Aorta (tissue), 1 donor: ENCODE data around the genes PTCHD4 and GSTA2.

DNA sequence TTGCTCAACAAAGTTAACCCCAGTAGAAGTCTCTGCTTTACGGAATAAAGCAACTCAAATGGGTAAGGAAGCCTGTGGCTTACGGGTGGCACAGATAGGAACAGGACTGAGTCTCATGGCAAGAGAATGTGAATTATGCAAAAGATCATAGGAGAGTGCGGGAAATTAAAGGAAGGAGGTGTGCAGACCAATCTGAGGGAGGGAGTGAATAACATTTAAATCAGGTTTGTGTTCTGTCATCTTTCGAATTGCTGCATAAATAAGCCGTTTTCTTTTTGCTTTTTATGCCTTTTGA, 882 bp upstream of the RCAN2 start:
- PRO-cap, result no peak

DNA sequence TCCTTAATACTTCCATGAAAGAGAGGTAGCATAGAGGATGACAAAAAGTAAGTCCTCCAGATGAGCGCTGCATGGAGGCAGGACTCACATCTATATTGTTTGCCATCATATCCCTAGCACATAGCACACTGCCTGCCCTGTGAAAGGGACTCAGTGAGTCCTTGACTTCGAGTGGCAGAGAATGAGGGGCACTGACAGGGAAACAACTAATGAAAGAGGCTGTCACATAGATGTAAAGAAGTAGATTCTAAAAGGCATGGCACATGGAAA, 30.5 kb upstream of the ADGRF5 start:
- PRO-cap, result no peak

GRCh38 chr6:47414415-47415212, 63.0 kb upstream of the CD2AP start:
- PRO-cap, result no peak

GRCh38 chr6:47521979-47522472, 44.4 kb downstream of the CD2AP start:
- PRO-cap, result no peak

DNA sequence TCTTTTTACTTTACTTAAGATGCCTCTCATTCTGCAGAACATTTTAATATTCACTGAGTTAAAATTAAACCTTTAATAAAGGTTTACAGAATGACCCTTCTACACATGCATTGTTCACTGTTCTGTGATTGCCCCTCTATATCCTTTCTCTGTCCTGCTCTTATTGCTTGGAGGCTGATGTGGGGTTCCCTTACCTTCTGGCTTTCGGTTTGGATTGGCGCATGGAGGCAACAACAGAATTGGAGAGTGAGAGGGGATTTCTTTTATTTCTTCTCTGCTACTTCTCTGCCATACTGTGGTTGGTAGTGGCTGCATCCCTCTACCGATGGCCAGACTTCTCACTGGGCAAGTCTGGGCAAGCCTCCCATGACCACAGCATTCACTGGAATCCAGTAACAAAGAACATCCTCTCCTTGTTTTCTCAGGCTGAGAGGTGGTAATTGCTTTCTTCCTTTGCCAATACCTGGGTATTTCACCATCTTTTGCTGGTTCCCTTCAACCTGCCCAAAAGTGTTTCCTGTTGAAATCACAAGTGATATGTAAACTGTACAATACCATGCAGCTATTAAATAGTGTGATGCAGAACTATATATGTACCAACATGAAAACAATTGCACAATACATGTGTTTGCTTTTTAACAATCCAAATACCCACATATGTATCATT, at the start of gene PTCHD4:
TSS of gene PTCHD4 (minus strand) at position 343 of the 667 bp plus-strand sequence.
- PRO-cap, result unidirectional peak, minus-strand start at position 321 of the sequence

DNA sequence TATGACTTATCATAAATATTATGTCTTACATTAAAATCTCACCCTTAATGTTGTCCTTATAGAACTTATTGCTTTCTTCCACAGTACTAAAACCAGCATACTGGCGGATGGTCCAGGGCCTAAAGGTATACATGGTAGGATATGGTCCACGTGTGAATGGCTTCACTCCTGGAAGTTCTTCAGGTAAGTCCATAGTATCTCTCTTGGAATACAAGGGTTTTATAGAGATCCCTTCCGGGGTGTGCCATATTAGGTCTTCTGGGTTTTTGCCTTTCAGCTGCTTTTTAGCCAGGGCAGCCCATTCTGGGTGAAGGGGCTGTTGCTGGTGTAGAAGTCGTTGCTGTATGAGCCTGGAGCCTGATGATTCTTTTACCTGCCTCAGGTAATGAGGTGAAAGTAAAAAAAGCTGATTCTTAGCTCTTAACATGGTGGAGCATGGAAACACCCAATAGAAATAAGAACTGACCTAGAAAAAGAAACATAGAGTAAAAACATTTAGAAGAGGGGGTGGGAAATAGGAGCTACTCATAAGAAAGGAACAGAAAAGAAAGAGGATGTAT, 3.9 kb downstream of the MMUT start:
- PRO-cap, result no peak

DNA sequence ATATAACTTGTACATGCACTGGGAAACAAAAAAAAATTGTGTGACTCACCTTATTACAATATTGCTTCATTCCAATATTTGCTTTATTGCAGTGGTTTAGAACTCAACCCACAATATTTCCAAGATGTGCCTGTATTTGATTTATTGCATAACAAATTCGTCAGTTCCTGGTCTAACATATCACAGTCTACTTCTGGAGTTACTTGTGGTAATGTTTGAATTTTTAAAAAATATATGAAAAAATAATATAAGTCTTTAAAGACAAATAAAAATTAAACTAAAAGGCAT, 42.0 kb upstream of the DEFB112 start:
- PRO-cap, result no peak

GRCh38 chr6:52305369-52305728, 20.8 kb upstream of the MCM3 start:
- PRO-cap, result no peak

GRCh38 chr6:52331896-52332131, 30.1 kb upstream of the PAQR8 start:
- PRO-cap, result no peak

GRCh38 chr6:52389491-52390020, 27.6 kb downstream of the PAQR8 start:
- PRO-cap, result no peak

DNA sequence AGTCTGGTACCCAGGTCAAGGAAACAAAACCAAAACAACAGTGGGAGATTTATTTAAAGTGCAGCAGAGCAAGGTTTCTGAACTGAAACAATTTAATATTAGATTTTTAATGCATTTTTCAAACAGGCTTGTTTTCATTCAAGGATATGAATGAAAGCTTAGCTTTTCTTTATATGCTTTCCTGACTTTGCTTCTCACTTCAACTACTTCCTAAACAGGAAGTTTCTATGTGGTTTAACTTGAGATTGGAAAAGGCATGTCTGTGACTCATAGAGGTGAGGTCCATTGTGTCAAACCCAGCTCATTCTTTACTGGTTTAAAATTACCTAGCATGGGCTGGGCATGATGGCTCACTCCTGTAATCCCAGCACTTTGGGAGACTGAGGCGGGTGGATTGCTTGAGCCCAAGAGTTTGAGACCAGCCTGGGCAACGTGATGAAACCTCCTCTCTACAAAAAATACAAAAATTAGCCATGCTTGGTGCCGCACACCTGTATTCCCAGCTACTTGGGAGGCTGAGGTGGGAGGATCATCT, 34.4 kb downstream of the EFHC1 start:
- PRO-cap, result no peak

- PRO-cap, result no peak
These were observed 64.7 kb downstream of the TRAM2 start for GRCh38 chr6:52511959-52512696.

GRCh38 chr6:52537205-52537664, 39.6 kb downstream of the TRAM2 start:
- PRO-cap, result no peak

GRCh38 chr6:52598001-52598955, 21.4 kb upstream of the TRAM2 start:
- PRO-cap, result no peak

GRCh38 chr6:52640013-52640831, 30.7 kb upstream of the TMEM14A start:
- PRO-cap, result no peak

- PRO-cap, result no peak
These were observed 19.6 kb upstream of the TMEM14A start for GRCh38 chr6:52651349-52651603.

- PRO-cap, result no peak
These were observed at the start of gene GSTA2 for GRCh38 chr6:52763186-52763748. TSS of gene GSTA2 (minus strand) at chr6:52763475.

DNA sequence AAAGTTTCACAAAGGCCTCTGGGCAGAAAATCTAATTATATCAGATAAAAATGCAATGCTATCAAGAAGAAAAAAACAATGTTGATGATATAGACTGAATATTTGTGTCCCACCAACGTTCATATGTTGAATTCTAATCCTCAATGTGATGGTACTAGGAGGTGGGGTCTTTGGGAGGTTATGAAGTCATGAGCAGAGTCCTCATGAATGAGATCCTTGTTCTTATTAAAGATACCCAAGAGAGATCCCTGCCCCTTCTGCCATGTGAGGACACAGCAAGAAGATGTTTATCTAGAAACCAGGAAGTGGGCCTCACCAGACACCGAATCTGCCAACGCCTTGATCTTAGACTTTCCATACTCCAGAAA, 67.6 kb upstream of the GCM1 start:
- PRO-cap, result no peak

GRCh38 chr6:53543470-53544087, 1.3 kb downstream of the GCLC start:
- PRO-cap, result no peak

GRCh38 chr6:53544088-53544234, 940 bp downstream of the GCLC start:
- PRO-cap, result no peak